Measurements from ENCODE around the gene MSI2.

- PRO-cap = no peak
- RAMPAGE, long total RNA = no peak
These were observed 19.3 kb downstream of the ANKFN1 start for GRCh38 chr17:56172300-56173207.

- PRO-cap = no peak
- RAMPAGE, long total RNA = no peak
These were observed 28.4 kb downstream of the TRIM25 start for GRCh38 chr17:56885227-56886017.

- PRO-cap = no peak
- RAMPAGE, long total RNA = no peak
These were observed 25.5 kb downstream of the TRIM25 start for GRCh38 chr17:56888095-56889067.

GRCh38 chr17:56897228-56898229 is 16.3 kb downstream of the TRIM25 start:
- PRO-cap = no peak
- RAMPAGE, long total RNA = start-site peak on the minus strand at chr17:56897528-56897655, 12 reads; start-site peak on the minus strand at chr17:56897728-56897808, 17 reads; start-site peak on the minus strand at chr17:56898066-56898168, 19 reads

DNA sequence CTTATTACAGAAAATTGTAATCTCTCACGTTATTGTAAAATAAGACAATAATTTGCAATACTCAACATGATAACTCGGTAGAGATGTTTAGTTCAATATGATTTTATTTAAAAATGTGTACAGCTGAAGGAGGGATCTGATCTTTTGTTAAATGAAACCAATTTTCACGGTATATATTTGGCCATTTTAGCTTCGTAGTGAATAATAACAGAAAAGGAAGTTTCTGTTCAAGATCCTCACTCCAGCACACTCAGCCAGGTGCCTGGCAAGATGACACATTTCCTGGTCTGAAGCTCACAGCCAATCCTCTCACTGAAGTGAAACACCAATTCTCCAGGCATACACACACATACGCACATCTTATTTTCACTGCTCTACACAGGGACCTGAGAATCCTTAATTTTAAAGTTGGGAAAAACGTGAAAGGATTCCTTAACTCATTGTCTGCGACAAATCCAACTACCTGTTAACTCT is 22.7 kb downstream of the COIL start:
- PRO-cap = no peak
- RAMPAGE, long total RNA = no peak

DNA sequence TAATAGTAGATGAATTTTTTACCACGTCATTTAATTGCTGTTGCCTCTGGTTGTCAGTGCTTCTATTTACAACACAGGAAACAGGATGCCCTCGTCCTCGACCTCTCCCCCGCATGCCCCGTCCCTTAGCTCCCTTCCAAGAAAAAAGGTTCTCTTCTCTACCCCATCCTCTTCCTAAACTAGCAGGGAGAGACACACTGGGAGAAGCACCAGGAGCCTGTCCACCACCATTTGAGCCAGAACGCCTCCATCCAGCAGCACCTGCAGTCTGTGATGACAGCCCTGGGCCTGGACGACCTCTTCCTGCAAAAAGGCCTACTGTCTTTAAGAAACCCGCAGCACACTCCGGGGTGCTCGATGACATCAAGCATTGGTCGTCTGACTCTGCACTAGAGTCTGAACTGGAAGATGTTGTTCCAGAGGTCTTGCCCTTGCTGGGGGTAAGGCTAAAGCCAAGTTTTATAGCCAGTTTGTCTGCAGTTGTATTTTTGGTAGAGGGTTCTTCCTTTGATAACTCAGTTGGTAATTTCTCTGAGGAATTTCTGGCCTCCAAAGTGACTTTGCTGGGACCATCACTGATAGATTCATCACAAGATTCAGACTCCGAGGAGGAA is 10.8 kb downstream of the COIL start:
- PRO-cap = no peak
- RAMPAGE, long total RNA = no peak

DNA sequence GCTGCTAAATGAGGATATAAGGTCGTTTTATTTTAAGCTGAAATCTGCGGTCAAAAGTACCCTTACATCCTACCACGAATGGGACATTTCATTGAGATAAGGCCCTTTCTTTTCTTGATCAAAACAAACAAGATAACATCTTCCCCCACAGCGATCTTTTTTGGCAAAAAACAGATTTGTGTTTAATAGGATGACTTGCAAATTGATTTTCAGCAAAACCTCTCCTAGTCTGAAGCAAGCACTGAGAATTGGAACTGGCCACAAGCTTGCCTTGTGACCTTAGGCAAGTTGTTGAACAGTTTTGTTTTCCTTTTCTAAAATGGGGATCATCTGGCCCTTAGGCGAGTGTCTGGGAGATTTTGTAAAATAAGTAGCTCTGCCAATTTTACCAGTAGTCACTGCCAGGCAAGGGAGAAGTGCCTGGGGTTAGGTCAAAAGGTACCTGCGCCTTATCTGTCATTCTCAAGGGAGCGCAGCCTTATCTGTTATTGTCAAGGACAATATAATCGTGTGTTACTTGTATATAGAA is 687 bp downstream of the SCPEP1 start:
- PRO-cap = no peak
- RAMPAGE, long total RNA = no peak

DNA sequence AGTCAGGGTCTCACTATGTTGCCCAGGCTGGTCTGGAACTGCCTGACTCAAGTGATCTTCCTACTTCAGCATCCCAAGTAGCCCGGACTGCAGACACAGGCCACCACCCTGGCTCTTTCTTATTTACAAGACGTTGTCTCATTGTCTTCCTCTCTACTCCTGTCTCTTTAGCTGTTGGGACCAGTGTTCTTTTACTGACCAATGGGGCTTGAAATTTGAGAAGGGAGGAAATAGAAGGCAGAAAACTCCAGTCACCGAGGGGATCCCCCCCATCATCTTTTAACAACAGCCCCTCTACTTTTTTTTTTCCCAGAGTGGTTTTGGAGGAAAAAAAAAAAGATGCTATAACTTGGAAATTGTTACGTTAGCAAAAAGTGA is 1.2 kb downstream of the SCPEP1 start:
- PRO-cap = no peak
- RAMPAGE, long total RNA = no peak

- PRO-cap = no peak
- RAMPAGE, long total RNA = no peak
These were observed 7.5 kb downstream of the SCPEP1 start for GRCh38 chr17:56985468-56985695.

- PRO-cap = no peak
- RAMPAGE, long total RNA = no peak
These were observed 49.7 kb upstream of the AKAP1 start for GRCh38 chr17:57035371-57035815.

DNA sequence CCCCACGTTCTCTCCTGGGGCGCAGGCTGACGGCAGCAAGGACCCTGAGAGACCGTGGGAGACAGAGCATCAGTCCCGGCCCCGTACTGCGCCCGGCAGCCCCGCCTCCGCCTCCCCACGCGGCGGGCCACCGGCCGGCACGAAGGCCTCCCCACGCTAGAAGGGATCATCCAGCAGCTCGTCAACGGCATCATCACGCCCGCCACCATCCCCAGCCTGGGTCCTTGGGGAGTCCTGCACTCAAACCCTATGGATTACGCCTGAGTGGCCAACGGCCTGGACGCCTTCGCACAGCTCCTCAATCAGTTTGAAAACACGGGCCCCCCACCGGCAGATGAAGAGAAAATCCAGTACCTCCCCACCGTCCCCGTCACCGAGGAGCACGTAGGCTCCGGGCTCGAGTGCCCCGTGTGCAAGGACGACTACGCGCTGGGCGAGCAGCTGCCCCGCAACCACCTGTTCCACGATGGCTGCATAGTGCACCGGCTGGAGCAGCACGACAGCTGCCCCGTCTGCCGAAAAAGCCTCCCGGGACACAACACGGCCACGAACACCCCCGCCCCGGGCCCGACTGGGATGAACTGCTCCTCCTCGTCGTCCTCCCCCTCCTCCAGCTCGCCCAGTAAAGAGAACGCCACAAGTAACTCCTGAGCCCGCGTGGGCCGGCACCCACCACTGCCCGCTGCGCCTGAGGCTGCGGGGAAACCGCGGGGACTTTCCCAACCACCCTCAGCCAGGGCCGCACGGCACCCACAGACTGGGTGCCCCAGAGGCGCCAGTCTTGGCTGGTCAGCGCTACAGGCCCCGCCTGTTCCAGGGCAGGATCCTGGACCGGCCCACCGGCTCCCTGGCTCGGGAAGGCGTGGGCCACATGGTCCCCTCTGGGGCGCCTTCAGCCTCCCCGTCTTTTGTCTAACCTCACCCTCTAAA is 39.0 kb upstream of the AKAP1 start:
- PRO-cap = unidirectional peak, minus-strand start at position 309 of the sequence; unidirectional peak, minus-strand start at position 759 of the sequence
- RAMPAGE, long total RNA = no peak

- PRO-cap = no peak
- RAMPAGE, long total RNA = no peak
These were observed 32.1 kb downstream of the AKAP1 start for GRCh38 chr17:57117105-57117515.

- PRO-cap = no peak
- RAMPAGE, long total RNA = no peak
These were observed 41.0 kb upstream of the MSI2 start for GRCh38 chr17:57215266-57215875.

GRCh38 chr17:57242074-57242599 is 14.2 kb upstream of the MSI2 start:
- PRO-cap = no peak
- RAMPAGE, long total RNA = no peak

DNA sequence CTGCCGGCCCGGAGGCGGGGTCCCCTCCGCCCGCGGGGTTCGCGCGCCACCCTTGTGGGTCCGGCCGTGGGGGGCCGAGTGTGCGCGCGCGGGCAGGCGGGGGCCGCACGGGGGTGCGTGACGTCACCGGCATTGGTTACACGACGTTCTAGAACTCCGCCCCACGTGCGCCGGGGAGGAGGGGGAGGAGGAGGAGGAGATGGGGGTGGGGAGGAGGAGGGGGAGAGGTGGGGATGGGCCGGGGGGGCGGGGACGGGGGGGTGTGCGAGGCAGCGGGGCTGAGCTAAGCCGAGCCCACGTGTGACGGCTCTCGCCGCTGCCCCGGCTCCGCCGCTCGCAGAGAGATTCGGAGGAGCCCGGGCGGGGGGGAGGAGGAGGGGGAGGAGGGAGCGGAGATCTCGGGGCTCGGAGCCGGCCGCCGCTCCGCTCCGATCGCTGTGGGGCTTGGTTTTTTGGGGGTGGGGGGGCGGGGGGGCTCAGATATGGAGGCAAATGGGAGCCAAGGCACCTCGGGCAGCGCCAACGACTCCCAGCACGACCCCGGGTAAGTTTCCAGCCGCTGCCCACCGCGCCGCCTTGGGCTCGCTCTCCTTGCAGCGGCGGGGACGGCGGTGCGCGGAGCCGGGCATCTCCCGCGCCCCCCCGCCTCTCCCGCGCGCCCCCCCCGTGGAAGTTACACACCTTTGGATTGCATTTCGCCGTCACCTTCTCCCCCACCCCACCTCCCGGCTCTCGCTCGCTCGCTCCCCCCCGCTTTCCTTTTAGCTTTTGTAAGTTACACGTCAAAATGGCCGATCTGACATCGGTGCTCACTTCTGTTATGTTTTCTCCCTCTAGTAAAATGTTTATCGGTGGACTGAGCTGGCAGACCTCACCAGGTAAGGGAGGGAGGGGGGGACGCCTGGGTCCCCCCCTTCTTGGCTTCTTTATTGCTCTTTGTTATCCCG is at the start of gene MSI2:
Gene MSI2, plus strand, starts transcription at position 263 of the 947 bp plus-strand sequence.
- PRO-cap = bidirectional peak, plus-strand start at position 373 of the sequence, minus-strand start at position 68 of the sequence
- RAMPAGE, long total RNA = start-site peak on the plus strand centred at position 428 of the sequence, 179 bp wide, 30 reads; start-site peak on the plus strand centred at position 854 of the sequence, 21 bp wide, 22 reads

DNA sequence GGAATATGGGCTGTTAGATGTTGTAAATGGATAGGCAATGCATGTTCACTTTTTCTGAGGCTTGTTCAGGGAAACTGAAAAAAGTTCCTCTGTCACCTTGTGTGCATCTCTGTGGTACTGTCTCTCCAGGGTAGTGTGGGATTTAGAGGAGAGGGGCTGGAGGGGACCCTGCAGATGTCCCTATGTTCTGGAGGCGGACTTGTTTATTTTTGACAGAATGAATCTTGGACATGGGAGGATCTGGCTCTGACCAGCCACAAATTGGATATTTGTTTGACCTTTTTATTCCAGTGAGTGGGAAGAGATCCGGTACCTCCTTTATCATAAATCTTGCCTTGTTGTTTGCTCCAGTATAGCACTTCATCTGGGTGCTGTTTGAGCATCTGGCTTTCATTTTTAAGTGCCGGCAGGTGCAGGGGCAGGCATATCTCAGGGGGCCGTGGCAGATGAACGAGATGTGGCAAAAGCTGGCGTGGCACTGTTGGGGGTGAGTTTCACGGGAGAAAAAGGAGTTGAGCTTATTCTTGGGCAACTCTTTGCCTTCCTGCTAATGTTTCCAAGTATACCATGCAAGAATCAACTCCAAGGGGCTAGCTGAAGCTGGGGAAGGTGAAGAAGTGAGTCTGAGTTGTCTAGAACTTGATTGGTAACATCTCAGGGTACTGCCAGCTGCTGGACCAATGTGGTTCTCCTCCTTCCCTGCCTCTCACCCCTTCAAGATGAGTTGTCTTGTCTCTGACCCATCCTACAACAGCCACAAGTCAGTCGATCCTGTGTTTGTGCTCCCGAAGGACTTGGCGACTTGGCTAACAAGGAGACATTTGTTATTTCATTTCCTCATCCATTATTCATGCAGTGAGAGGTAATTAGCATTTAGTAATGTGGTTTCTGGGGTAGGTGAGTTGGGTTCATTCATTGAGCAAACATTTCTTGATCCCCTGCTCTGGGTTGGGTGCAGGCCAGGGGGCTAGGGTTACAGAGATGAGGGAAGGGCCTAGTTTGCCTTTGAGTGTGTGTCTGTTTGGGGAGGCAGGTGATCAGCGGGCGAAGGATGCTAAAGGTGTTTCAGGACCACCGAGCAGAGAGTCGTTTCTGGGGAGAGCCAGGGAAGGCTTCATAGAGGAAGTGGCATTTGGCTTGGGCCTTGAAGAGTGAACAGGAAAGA is 38.0 kb downstream of the MSI2 start:
- PRO-cap = no peak
- RAMPAGE, long total RNA = start-site peak on the plus strand centred at position 301 of the sequence, 59 bp wide, 5 reads; start-site peak on the plus strand centred at position 531 of the sequence, 146 bp wide, 5 reads

GRCh38 chr17:57376398-57376597 is 120.0 kb downstream of the MSI2 start:
- PRO-cap = no peak
- RAMPAGE, long total RNA = no peak

GRCh38 chr17:57405867-57406702 is 149.8 kb downstream of the MSI2 start:
- PRO-cap = no peak
- RAMPAGE, long total RNA = no peak

GRCh38 chr17:57675287-57675786 is 69.8 kb downstream of the CCDC182 start:
- PRO-cap = no peak
- RAMPAGE, long total RNA = start-site peak on the plus strand at chr17:57675460-57675595, 5 reads

DNA sequence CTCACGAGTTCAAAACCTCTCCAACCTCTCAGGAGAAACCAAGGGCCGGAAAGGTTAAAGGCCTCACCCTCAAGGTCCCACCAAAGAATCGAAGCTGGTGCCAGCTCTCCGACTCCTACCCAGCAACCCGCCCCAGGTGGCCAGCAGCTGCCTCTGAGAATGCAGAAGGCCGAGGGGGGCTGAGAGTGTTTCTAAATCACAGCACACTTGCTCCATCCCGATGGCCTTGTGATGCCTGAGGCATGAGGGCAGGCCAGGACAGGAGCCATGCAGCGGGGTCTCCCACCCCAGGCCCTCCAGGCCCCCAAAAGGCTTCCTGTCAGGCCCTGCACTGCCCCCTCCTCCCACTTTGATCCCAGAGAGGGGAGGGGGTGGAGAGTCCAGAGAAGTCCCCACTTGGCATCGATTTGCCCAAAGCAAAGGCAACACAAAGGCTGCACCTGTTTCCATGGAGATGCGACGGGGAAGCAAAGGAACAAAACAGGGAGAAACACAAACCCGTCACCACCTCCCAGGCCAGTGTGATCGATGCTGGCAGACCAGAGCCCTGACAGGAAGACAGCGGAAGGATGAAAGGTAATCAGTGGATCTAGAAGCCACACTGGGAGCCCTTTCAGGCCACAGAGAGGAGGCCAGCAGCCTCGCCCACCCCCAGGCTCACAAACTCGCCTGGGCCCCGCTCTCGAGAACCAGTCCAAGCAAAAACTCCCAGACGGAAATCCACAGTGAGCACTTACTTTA is 39.0 kb downstream of the CUEDC1 start:
- PRO-cap = no peak
- RAMPAGE, long total RNA = no peak

Data from vagina (tissue), 1 donor.